ENCODE data around the genes MRPS21, C1orf56, SCNM1 and CGN.

DNA sequence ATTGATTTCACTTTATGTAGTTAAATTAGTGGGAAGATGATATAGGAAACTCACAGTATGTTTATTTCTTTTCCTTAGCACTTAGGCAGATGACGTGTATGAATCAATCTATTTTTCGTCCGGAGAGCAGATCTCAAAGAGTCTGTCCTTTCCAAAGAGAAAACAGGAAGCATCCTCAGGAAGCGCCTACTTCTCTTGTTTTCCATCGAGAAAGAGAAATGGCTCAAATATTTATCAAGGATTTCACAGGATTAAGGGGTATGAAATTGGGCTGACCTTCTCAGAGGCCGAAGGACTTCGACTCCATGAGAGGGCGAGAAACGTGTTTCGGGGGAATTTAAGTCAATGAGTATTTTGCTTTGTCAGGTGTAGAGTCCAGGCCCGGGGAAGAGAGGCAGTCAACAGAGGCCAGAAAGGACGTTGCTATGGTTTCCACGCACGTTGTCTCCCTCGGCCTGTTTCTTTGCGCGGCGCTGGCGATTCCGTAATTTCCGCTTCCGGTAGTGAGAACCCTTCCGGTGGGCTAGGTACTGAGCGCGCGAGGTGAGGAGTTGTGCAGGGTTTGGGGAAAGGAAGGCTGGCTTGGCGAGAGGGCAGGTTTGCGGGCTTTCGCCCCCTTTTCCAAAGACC, at the start of gene MRPS21:
TSS of gene MRPS21 (plus strand) at position 506 of the 630 bp plus-strand sequence.
- PRO-cap = bidirectional peak, plus-strand start at position 530 of the sequence, minus-strand start at position 403 of the sequence

- PRO-cap = no peak
Measured at GRCh38 chr1:150307987-150308371, 13.4 kb upstream of the PRPF3 start.

DNA sequence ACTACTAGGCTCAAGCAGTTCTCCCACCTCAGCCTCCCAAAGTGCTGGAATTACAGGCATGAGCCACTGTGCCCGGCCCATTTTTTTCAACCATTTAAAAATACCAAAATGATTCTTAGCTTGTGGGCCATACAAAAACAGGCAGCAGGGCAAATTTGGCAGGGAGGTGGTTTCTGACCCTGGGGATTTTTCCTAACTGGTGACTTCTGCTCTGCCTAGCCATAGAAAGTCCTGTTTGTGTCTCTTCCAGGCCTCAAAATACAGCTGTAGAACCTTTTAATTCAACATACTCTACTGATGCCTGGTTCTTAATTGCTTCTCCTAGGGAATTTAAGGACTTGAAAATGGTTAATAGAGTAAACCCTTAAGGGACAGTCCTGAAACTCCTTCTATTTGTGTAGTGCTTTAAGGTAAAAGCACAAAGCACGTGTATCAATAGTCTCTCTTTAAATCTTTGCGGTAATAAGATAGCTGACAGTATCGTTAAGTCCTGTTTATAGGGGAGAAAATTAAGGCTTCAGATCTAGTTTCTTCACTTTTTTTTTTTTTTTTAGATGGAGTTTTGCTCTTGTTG, 14.7 kb downstream of the MCL1 start:
- PRO-cap = no peak

GRCh38 chr1:150576267-150576664, 3.1 kb downstream of the MCL1 start:
- PRO-cap = no peak

DNA sequence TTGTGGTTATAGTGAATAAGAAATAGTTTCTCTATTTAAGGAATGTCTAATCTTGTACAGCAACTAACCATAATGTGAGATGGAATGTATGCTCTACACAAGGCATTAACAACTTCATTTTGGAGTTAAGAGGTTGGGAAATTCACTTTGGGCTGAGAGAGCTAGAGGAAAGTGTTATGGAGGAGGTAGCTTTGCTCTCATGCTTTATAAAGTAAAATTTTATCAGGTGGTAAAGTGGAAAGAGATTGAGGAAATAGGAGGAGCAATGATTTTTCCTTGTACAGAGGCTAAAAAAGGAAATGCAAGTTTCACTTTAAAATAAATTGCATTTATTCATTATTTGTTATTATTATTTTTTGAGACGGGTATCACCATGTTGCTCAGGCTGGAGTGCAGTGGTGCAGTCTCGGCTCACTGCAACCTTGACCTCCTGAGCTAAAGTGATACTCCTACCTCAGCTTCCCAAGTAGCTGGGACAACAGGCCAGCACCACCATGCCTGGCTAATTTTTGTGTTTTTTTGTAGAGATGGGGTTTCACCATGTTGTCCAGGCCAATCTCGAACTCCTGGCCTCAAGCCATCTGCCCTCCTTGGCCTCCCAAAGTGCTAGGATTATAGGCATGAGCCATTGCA, 3.2 kb upstream of the MCL1 start:
- PRO-cap = no peak

DNA sequence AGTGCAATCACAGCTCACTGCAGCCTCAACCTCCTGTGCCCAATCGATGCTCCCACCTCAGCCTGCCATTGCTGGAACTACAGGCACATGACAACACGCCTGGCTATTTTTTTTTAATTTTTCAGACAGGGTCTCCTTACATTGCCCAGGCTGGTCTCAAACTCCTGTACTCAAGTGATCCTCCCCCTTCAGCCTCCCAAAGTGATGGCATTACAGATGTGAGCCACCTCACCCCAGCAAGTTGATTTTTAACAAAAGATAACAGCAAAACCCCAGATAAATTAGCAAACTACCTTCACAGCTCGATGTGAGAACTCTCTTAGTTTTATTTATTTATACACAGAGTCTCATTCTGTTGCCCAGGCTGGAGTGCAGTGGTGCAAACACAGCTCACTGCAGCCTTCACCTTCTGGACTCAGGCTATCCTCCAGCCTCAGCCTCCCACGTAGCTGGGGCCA, 15.3 kb downstream of the ENSA start:
- PRO-cap = no peak

DNA sequence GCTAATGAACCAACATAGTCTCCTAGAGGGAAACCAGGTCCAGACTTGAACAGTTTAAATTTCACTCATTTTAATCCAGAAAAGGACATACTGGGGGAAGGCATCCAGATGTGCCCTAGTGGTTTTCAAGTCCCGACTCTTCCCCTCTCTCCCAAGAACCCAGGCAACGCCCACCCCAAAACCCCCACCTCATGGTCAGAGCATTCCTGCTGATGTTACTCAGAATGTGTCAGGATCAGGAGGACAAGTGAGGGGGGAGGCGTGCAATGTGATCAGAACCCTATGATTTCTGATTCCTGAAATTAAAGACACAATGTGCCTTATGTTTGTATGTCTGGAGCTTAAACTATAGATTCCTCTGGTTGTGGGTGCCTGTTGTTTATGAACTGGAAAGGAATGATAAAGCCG, 1.6 kb upstream of the CTSK start:
- PRO-cap = no peak

GRCh38 chr1:150874665-150875257, 1.6 kb downstream of the ARNT start:
- PRO-cap = unidirectional peak, minus-strand start at chr1:150874961

DNA sequence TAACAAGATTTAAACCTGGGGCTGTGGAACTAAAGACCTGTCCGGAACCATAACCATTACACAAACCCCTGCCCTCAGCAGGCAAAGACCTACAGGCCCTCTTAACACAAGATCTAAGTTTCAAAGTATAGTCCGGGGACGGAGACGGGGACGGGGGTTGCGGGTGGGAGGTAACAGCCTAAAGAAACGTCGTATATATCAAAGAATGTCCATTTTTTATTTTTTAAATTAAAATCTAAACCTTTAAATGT, 635 bp downstream of the ARNT start:
- PRO-cap = no peak

GRCh38 chr1:150881386-150882204, 5.2 kb upstream of the ARNT start:
- PRO-cap = no peak

DNA sequence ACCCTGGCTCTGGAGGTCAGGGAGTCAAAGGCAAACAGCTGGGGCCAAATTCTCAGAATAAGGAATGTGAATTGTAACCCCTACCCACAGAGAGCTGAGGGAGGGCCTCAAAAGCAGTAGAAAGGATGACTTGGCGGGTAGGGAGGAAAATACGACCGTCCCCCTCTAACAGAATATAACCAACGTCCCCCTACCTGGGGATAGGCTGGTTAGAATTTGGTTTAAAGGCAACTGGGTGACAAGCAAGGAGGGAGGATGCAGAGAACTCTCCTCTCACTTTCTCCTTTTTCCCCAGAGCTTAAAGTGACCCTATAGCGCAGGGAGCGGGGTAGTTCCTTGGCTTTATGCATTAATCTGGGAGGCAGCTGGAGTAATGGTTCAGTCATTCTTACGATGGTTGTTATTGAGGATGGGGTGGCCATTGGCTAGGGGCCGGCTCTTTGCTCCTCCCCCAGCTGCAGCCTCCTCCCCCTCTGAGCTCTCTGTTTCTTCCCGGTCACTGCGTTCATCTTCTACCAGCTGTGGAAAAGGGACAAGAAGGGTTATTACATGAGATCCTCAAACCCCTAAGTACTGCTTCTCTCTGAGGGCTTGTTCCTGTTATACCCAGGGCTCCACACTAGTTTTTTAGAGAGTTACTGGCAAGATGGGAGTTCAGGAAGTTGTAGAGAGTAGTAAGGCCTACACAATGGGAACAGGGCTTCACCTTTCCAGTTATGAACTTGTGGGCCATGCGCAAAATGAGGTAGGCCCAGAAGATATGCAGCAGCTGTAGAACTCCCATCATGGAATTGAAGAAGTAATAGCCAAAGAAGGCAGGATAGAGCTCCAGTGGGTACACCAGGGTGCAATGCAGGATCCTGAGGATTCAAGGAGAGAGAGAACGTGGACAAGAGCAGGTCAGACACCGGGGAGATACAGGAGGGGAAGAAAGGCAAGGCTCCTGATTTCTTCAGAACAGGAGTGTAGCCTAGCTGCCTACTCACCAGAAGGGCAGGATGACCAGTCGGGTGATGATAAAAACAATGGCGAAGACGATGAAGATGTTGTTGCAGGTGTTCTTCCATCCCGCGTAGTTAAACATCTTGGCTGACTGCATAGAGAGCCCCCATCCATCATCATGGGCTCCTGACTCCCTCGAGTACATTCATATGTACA, 8.5 kb downstream of the CERS2 start:
- PRO-cap = no peak

GRCh38 chr1:151047561-151048466, at the start of gene C1orf56:
TSS of gene C1orf56 (plus strand) at chr1:151047751.
- PRO-cap = bidirectional peak, plus-strand start at chr1:151047751, minus-strand start at chr1:151047712; bidirectional peak, plus-strand start at chr1:151048046, minus-strand start at chr1:151048129; bidirectional peak, plus-strand start at chr1:151048324, minus-strand start at chr1:151048296; bidirectional peak, plus-strand start at chr1:151048376, minus-strand start at chr1:151048370

- PRO-cap = bidirectional peak, plus-strand start at chr1:151166144, minus-strand start at chr1:151165894
Measured at GRCh38 chr1:151165769-151166361, at the start of gene SCNM1. TSS of gene SCNM1 (plus strand) at chr1:151166144.

DNA sequence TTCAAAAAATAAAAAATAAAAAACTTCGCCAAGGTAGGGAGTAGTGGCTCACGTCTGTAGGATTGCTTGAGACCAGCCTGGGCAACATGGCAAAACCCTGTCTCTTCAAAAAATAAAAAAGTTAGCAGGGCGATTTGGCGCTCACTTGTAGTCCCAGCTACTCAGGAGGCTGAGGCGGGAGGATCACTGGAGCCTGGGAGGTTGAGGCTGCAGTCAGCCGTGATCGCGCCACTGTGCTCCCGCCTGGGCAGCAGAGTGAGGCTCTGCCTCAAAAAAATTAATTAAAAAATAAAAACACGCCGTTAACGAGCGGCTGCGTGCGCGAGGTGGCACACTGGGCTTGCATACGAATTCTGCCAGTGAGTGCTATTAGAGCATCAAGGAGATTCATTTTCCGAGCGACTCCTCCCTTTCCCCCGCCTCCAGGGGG, 1.2 kb upstream of the ZNF687 start:
- PRO-cap = no peak

DNA sequence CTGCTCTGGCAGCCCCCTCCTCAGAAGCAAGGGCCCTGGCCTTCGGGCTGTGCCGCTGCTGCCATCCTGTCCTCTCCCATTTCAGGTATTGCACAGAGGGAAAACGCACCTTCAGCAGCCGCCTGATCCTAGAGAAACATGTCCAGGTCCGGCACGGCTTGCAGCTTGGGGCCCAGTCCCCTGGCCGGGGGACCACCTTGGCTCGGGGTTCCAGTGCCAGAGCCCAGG, 8.2 kb downstream of the ZNF687 start:
- PRO-cap = no peak

- PRO-cap = no peak
Measured at GRCh38 chr1:151405816-151406260, 6.5 kb downstream of the PSMB4 start.

GRCh38 chr1:151412133-151413103, 13.0 kb downstream of the PSMB4 start:
- PRO-cap = no peak

- PRO-cap = bidirectional peak, plus-strand start at chr1:151459856, minus-strand start at chr1:151459477
Measured at GRCh38 chr1:151459745-151460134, 446 bp upstream of the POGZ start.

GRCh38 chr1:151511355-151512234, at the start of gene CGN:
TSS of gene CGN (plus strand) at chr1:151511387.
- PRO-cap = bidirectional peak, plus-strand start at chr1:151511417, minus-strand start at chr1:151511157

DNA sequence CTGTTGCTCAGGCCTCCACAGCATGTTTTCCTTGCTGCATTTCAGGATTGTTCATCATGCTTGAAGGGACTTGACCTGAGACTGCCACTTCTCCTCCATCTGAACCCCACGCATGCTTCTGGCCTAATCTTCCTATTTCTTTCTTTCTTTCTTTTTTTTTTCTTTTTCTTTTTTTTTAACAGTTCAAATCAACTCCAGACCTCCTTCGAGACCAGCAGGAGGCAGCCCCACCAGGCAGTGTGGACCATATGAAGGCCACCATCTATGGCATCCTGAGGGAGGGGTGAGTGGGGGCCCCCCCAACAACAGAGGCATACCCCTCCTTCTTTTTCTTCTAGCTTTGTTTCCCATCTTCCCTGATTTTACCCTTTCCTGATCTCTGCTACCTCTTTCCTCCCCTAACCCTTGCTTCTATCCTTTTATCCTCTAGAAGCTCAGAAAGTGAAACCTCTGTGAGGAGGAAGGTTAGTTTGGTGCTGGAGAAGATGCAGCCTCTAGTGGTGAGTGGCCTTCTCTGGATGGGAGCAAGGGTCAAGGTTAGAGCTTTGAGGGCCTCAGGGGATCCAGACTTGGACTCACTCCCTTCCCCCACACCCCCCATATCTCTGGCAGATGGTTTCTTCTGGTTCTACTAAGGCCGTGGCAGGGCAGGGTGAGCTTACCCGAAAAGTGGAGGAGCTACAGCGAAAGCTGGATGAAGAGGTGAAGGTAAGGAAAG, 9.0 kb downstream of the CGN start:
- PRO-cap = no peak

All from neuron (in vitro differentiated cells).